Bronchial epithelial cell (primary cell): Measurements from ENCODE around the genes CETN1 and ADCYAP1.

DNA sequence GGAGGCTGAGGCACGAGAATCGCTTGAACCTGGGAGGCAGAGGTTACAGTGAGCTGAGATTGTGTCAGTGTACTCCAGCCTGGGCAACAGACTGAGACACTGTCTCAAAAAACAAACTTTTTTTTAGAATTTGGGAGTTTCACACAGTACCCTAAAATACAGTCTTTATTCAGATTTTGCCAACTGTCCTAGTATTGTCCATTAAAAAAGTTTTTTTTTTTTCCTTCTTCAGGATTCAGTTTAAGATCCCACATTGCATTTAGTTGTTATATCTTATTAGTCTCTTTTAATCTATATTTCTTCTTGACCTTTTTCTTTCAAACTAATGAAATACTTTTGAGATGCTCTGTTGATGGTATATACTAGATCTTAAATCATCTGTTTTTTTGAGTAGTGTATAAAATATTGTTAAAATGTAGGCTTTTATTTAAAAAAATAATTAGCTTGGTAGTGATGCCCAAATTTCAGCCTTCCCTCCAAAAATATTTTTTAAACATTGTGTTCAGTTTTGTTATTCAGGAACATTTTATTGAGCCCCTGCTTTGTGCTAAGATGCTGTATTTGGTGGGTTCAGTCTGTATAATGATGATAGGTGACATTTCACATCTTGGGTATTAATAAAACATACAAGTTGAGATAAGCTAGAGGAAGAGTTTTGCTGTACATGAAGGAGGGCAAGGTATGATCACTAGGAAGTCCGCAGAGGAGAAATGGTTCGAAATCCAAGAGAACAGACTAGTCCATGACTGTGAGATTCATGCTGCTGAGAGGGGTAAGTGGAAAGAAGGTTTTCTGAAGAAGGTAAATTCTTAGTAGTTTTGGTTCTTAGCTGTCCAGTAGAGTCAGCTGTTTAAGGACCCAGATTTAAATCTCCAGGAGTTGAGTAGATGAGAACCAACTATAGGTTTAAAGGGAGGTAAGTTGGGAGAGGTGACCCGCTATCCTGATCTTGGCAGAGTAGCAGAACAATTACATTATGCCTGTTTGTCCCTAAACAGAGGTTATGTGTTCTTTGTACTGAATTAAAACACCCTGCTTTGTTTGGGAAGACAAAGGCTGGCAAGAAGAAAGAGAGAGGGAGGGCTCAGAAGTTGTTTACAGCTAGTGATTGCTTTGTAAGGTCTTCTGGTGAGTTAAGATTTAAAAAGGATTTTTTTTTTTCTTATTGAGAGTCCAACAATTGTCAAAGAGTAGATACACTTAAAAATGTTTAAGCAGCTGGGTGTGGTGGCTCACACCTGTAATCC is 36.9 kb downstream of the USP14 start:
- RRBS, 2 experiments: no CpG with 5 or more reads among the region's 5 CpGs

DNA sequence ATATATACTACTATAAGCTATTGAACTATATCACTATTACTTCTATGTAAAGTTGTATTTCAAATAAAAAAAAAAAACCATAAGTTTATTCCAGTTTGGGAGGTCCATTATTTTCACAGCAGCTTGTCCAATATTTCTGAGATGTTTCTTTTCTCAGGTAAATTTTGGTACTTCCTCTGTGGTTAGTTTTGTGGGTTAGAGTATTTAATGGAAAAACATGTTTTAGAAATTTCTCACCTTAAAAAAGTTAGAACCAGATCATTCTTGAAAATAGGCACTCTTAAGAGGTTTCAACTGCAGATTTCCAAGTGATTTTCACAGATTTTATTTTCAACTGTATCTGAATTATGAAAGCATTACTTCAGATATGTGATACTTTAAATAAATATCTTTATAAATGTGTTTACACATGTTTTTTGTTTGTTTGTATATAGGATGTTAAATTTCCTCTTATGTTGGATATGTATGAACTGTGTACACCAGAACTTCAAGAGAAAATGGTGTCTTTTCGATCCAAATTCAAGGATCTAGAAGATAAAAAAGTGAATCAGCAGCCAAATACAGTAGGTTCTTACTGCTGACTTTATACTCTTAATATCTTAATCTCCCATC is 45.9 kb downstream of the USP14 start:
- RRBS, 2 experiments: no CpG with 5 or more reads among the region's 1 CpG

GRCh38 chr18:494567-495081 is 5.9 kb downstream of the COLEC12 start:
- RRBS, 2 experiments: no CpG with 5 or more reads among the region's 2 CpGs

DNA sequence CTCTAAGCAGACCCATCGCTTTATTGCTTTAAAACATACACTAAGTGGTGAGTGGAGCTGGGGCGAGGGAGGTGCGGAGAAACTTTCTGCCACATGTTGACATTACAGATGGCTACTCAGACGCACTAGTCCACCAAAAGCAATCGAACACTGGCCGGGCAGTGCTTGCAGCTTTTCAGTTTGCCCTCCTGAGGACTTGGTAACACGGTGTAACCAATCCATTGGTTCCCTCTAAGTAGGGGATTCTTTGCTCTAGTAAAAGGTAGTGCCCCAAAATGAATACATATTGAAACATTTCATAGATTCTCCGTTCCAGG is 954 bp upstream of the COLEC12 start:
- RRBS, 2 experiments: no CpG with 5 or more reads among the region's 8 CpGs

DNA sequence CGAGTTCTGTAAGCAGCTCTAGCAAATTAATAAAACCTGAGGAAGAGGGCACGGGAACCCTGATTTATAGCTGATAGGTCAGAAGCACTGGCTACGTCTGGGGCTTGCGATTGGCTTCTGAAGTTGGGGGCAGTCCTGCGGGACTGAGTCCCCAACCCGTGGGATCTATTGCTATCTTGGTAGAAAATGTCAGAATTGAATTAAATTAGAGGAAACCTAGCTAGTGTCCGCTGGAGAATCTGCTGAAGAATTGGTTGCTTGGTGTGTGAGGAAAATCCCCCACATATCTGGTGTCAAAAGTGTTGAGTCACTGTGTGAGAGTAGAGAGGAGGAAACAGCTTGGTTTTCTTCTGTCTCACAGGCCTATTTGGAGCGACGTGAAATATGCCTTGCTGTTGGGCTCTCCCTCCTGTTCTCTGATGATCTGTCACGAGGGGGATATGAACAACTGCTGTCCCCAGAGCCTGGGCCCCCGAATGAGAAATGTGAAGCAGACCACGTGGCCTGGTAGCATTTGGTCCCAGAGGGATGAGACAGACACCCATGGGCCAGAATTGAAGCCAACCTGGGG is 18.4 kb upstream of the COLEC12 start:
- RRBS, 2 experiments: no CpG with 5 or more reads among the region's 12 CpGs

GRCh38 chr18:580005-580594 is at the start of gene CETN1:
Gene CETN1, plus strand, starts transcription at chr18:580380.
- RRBS, 2 experiments: 87 to 94% methylated on average over 17 to 23 of the region's 42 CpGs

- RRBS, 2 experiments: no CpG with 5 or more reads among the region's 2 CpGs
Observed at GRCh38 chr18:797956-798523, 14.0 kb downstream of the YES1 start.

DNA sequence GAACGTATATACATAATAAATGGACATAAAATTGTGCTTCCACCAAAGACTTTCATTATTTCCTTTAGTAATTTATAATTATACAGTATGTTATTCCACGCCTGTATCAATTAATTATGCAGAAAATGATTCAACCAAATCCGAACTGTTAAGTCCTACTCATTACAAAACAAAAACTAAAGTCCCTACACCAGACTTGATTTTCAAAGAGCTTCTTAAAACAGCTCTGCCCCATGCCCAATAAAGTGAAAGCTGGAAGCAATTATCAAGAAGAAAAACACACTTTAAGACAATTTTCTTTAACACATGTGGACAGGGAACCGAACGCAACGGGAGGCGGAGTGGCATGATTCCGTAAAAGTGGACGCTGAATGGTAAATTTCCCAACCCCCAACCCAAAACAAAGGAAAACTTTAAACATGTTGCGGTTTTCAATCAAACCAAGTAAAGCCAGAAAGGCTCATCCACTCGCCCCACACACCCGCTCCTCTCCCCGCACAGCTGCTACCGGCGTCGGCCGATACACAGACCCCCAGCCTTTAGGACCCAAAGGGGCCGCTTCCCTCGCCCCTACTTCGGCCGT is 771 bp downstream of the YES1 start:
- RRBS, 2 experiments: no CpG with 5 or more reads among the region's 21 CpGs

DNA sequence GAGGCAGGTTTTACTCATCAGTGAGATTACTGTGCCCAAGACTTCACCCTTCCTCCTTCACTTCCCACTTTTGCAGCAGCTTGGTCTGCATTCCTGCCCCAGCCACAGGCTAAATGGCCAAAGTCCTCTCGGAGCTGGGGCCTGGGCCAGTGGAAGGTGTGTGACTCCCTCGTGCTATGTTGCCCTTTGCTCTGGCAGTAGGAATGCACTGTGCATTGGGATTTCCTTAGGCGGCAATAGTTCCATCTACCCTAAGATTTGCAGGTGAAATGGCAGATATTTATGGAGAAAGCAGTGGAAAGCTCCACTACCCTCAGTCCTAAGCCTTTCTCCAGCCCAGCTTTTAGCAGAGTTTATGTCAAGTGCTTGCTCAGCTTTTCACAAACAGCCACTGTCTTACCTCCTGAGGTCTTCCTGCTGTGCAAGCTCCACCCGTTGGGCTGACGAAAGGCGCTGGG is 36.3 kb upstream of the YES1 start:
- RRBS, 2 experiments: no CpG with 5 or more reads among the region's 6 CpGs

DNA sequence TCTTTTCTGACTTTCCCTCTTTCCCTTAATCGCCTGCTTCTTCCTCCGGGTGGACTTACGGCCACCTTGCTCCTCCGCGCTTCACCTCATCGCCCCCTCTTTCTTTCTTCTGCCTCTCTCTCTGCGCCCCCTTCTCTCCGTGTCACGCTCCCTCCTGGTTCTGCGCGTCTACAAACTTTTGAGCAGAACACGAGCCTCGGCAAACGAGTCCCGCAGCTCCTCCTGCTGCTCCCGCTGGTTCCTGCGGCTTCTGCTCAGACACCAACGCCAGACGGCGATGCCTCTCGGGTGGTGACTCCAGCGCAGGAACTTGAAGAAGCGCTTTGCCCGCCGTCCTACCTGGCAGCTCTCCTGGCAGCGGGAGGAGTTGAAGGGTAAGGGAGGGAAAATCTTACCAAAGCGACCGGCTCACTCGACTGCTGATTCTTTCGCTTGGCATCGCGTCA is at the start of gene ADCYAP1:
ADCYAP1 (plus strand) TSS at position 185 of the 446 bp plus-strand sequence.
- RRBS, 2 experiments: 3 to 6% methylated on average over 5 of the region's 32 CpGs

DNA sequence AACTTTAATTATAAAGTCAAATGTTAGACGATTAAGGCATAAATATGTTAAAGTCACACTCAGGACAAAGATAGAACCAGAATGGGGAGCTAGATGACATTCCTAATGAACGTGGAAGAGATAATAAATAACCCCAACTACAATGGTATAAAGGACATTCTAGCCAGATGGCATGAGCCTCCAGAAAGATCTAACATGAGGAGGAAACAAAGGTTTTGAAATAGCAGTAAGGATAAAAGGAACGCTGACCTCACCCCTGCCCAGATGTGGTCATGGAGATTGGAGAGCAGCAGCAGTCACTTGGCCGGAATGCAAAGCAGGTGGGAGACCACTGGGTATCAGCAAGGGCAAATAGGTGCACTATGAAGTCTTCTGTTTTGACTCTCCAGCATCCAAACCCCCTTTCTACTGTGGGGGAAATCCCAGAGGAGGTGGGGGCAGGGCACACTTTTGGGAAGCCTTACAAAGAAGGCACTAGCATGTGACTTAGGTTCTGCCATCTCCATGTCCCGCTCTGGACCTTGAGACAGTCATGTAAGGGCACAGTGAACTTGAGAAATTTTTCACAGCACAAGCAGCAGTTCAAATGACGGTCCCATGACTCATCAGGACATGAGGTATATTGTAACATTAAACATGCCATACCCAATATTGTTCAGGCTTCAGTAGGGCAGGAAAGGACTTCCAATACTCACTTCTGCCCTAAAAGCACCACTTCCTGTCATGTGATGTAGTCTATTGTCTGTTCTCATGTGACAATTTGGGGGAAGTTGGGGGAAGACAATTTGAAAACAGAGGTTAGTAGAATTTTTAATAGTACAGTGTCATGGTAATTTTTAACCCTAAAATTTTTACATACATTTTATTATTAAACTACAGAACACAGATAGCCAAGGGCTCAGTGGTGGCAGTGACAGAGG is 55.2 kb downstream of the METTL4 start:
- RRBS, 2 experiments: no CpG with 5 or more reads among the region's 6 CpGs

DNA sequence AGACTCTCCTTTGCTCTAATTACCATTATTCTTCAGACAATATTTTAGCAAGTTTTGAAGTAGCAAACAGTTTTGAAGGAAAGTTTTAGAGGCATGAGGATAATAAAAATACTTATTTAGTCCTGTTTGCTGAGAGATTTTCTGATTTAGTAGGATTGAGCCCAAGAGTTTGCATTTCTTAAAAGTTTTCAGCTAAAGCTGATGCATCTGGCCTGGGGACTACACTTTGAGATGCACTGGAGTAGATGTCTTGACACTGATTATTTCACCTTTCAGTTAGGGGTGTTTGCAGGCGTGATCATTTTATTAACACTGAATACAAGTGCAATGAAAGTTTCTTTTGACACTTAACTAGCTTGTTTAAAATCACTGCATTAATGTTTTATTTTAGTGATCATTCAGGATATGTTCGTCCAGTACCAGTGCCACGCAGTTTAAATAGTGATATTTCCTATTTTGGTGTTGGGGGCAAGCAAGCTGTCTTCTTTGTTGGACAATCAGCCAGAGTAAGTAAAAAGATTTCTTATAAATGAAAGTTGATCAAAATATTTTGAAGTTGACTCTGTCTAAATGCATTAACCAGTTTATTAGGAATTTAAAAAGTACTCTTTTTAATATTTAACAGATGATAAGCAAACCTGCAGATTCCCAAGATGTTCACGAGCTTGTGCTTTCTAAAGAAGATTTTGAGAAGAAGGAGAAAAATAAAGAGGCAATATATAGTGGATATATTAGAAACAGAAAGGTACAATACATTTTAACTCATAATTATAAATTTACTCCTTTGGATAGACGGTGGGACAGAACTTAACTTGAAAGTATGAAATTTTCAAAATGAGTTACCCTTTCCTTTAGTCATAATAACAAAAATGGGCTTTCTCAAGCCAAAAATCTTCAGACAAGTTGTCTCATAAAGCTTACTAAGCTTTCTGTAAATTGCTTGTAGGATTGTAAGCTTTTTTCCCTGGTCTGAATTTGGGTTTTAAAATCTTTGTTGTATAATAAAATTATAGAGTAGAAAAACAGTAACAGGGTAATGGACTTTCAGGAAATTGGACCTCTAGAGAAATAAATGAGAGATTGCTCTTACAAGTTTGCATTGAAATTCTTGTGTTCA is 32.8 kb downstream of the SMCHD1 start:
- RRBS, 2 experiments: no CpG with 5 or more reads among the region's 5 CpGs

DNA sequence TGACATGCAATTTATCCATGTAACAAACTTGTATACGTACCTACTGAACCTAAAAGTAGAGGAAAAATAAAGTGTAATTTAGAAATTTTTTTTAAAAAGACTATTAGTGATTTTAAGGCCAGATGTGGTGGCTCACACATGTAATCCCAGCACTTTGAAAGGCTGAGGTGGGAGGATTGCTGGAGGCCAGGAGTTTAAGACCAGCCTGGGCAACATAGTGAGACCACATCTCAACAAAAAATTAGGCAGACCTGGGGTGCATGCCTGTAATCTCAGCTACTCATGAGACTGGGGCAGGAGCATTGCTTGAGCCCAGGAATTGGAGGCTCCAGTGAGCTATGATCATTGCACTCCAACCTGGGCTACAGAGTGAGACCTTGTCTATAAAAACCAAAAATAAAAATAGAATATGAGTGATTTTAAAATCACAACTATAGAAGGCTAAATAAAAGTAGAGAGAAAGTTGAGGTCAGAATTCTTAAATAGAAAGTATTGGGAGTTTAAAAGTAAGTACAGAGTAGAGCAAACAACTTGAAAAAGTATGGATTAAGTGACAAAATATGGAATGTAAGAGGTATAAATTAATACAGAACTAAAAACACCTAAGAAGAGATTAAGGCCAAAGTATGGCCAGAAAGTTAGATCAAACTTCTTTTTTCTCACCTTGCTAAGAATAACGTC is 81.9 kb downstream of the SMCHD1 start:
- RRBS, 2 experiments: no CpG with 5 or more reads among the region's 2 CpGs

GRCh38 chr18:2777635-2778255 is 69.1 kb upstream of the EMILIN2 start:
- RRBS, 2 experiments: no CpG with 5 or more reads among the region's 4 CpGs

- RRBS, 2 experiments: no CpG with 5 or more reads among the region's 5 CpGs
Observed at GRCh38 chr18:2778998-2779952, 67.5 kb upstream of the EMILIN2 start.

- RRBS, 2 experiments: no CpG with 5 or more reads among the region's 6 CpGs
Observed at GRCh38 chr18:2805763-2806577, 40.8 kb upstream of the EMILIN2 start.

DNA sequence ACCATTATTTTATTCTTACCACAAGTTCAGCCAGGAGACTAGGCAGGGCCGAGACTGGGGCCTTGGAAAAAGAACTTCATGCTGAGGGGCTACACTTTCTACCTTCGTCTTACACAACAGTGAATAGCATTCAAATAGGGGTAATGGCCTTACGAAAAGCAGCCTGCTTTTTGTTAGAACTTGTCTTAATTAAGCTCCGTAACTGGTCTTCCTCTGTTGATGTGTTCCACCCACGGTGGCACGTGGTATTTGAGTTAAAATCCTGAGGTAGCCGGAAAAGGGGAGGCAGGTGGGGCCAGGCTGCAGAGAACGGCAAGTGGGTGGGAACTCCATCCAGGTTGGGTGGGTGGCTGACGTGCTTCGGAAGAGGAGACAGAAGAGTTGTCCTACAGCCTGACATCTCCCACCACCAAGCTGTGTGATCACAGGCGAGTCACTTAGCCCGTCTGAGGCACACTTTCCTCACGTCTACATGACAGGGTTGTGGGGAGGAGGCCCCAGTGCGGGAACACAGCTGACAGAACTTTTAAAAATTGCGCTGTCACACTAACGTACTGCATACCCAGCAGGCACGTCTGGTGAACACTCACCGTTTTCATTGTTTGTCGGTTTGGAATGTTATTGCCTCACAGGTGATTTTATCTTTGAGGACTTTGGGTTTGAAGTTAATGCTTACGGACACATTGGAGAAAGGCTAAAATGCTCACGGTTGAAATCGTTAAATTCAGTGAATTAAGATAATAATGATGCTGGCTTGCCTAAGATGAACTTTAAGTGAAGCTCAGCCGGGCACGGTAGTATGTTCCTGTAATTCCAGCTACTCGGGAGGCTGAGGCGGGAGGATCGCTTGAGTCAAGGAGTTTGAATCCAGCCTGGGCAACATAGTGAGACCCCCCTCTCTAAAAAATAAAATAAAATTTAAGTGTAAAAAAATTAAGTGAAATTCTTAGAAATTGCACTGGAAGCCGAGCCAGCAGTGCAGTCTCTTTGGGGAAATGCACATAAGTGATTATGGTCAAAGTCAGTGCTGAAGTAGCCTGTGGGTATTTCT is 8.8 kb downstream of the EMILIN2 start:
- RRBS, 2 experiments: no CpG with 5 or more reads among the region's 28 CpGs

DNA sequence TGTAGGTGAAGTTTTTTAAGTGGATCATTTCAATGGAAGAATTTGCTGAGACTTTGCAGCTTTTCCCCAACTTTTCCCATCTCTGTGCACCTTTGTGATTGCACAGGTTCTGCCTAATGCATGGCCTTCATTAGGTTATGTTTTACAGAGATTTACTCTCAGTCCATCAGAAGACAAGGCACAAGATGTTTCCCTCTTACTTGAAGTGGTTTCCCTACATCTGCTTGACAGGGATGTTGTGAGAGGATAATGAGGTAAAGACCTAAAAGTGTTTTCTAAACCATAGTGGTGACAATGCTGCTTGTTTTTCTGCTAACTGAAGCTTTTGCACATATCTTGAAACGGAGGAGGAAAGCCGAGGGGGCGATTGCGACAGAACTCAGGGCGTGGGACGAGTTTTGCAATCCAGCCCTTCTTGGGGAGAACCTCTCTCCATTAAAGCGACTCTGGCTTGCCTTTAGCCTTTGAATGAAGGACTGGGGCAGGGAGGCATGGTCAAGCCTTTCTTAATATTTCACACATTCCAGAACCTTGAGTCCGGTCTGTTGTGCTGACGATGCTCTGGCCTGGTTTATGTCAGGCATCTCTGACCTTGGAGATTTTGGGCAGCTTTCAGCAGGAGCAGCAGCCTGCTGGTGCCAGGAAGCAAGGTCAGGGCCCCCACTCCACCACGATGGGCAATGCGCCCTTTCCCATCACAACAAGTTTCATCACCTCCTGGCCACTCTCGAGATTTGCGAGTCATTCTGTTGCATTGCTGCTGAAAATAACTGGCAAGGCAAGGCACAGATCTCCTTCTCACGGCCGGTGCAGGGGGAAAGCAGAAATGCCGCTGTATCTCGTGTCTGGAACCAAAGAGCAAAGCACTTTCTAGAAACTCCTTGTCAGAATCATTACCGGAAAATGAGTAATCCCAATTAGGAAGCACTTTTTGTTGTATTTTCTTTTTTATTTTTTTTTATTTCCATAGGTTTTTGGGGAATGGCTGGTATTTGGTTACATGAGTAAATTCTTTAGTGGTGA is 10.7 kb downstream of the EMILIN2 start:
- RRBS, 2 experiments: 88 to 95% methylated on average over 3 of the region's 18 CpGs

GRCh38 chr18:2906307-2907449 is 59.9 kb downstream of the EMILIN2 start:
- RRBS, 2 experiments: 1 to 3% methylated on average over 39 to 46 of the region's 118 CpGs